Epithelial cell of esophagus (primary cell): ENCODE data around the gene CST2.

- RRBS = no CpG with 5 or more reads among the region's 46 CpGs
These were observed 1.3 kb upstream of the INSM1 start for GRCh38 chr20:20366478-20367153.

DNA sequence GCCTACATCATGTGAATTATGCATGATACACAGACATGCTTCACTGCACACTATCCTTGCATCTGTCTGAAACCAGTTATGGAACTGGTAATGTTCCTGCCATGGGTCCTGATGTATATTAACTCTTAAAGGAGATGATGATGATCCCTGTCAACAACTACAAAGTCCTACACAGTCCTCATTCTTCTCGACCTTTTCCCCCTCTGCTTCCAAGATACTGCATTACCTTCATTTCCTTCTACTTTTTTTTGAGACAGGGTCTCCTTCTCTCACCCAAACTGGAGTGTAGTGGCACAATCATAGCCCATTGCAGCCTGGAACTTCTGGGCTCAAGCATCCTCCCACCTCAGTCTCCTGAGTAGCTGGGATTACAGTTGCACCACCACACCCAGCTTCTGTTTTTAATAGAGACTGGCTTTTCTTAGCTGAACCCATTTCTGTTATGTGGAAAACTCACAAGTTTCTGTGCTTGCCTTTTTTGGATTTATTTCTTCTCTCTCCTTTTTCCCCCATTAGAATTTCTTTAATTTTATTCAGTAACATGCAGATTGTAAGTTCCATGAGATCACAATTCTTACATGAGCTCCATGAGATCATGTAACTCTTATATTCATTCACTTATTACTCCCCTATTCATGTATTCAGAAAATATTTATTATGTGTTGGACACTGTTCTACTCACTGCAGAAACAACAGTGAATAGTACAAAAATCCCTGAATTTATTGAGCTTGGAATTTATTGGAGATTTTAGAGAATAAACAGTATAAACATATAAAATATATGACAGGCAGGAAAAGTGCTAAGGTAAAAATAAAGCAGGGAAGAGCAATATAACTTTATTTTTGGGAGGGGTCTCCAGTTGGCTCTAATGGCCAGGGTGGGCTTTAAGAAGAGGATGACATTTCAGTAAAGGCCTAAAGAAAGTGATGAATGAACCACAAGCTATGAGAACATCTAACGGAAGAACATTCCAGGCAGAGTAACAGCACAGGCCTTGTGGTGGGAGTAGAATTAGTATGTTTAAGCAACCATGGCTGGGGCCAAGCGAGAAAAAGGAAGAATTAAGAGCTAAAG, 105.7 kb downstream of the INSM1 start:
- RRBS = no CpG with 5 or more reads among the region's 3 CpGs

- RRBS = no CpG with 5 or more reads among the region's 4 CpGs
These were observed 31.9 kb upstream of the RALGAPA2 start for GRCh38 chr20:20744349-20744788.

DNA sequence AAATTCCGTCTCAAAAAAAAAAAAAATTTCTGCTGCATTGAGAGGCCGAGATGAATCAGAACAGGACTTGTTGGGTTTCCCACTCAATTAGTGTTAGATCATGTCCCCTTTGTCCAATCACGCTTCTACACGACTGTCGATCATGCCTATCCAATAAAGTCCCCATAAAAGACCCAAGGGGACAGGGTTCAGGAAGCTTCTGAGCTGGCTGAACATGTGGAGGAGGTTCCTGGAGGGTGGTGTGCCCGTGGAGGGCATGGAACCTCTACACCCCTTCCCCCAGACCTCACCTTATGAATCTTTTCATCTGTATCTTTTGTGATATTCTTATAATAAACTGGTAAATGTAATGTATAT, 3.3 kb upstream of the KIZ start:
- RRBS = no CpG with 5 or more reads among the region's 6 CpGs

DNA sequence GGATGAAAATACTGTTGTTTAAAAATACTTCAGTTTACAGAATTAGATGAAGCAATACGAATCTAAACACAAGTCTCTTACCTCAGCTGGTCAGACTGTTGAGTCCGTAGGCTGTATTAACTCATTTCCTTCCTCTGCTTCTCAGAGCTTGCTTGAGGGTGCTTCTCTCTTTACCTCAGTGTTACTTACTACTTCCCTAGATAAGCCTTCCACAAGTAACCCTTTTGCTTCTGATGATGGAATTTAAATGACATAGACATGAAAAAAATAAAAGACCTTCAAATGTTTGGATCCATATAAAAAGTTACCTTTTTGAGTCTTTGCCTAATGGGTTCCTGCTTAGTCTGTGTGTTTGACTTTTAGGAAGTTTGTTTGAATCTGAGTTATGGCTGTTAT, 35.9 kb downstream of the NKX2-4 start:
- RRBS = no CpG with 5 or more reads among the region's 2 CpGs

DNA sequence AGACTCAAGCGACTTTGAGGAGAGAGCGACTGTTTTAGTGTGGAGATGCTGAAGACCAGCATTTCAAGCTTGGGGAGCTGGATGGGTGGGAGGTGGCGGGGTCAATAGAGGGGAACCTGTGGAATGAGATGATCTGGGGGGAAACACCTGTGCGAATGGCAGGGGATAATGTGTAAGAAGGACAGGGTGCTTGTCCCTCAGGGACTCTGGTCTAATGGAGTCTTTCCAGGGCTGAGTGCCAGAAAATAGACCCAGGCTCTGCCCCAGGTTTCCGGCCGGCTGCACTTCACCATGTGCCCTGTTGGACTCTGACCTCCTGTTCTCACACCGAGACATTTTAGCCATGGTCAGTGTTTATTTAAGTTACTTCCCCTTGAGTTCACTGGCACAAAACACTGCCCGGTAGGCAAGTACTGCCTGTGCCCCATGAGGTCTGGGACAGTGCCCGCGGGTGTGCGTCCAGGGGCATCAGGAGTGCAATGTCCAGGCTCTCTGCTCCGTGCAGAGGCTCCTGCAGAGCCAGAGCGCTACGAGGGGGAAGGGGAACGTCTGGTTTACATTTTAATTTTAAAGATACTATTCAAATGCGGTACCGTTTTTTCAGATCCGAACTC, 50.5 kb upstream of the NKX2-2 start:
- RRBS = no CpG with 5 or more reads among the region's 18 CpGs

DNA sequence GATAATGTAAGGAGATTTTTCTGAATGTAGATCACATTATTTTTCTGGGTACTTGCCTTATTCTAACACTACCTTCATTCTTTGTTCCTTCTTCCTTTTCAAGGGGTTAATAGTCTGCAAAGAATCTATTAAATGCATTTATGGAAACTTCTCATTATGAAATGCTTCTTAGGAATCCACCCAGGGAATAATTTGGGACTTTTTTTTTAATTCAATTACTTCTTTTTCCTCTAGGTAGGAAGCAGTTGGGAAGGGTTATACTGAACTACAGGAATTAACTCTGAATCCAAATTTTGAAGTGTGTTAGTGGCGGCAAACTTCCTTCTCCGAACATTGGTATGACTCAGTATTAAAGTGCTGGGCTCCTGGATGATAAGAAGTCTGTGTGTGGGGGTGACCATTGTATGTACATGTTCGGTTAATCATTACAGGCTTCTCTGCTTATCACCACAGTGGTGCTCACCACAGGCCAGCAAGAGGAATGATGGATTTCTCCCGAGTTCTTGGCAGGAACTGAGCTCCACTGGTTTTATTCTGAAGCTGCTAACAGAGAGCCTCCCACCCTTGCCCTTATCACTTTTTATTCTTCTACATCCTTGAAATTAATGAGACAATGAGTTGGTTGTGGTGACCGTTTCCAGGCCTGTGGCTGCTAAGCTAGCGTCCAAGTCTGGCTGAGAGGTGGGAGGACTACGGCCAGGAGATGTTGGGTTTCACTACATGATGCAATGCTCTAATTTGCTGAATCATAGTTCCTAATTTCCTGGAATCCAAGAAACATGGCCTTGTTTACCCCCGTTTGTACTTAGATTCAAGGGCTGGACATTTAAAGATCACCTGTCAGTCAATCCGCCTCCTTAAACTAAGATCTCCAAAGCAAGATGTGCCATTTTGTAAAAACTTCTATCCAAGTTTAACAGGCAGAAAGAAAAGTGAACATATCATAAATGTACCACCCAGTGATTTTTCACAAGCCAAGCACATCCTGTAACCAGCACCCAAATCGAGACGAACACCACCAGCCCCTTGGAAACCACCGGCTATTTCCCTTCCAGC, 172.7 kb downstream of the FOXA2 start:
- RRBS = no CpG with 5 or more reads among the region's 12 CpGs

- RRBS = no CpG with 5 or more reads among the region's 2 CpGs
These were observed 13.4 kb downstream of the FOXA2 start for GRCh38 chr20:22570931-22571354.

DNA sequence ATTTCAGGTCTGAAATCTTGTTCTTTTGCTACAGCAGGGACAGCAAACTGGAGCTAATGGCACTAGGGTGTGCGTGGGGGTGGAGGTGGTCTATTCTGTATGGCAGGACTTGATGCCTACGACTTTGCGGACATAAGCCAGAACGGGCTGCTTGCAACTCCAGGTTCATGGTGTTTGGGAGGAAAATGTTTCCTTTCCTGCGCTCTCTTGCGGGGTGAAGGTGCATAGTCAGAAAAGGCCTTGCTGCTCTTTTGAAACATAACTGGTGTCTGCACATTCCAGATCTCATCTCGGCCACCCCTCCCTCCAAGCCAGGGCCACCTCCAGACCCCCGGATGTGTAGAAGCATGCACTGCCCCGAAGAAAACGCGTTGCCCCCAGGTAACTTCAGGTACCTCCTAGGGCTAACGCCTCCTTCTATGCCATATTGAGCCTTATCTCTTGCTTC, 8.1 kb downstream of the FOXA2 start:
- RRBS = no CpG with 5 or more reads among the region's 12 CpGs

DNA sequence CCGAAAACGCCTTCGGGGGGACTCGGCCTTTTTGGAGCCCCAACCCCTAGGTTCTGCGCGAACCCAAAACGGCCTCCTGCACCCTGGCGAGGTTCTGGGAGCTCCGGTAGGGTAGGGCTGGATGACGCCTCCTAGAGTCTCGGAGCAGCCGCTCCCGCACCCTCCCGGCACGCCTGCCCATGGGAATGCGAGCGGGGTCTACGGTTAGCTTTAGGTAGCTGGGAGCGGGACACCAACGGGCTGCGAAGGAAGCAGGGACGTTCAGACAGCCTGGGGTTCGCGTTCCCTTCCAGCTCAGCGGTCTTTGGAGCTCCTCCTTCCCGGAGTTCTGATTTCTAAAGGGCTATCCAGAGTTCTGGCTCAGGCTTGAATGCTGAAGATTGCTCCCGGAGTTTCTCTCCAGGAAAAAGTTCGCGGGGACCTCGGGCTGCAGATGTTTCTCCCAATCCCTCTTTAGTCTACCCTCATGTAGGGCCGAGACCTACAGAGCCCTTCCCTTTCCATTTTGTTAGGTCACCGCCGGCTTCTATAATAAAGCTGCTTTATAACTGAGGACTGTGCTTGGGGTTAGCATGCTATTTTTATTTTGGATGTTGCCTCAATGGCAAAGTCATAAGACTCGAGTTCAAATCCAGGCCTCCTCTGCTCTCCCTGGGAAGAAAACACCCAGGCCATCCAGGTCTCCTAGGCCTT, 2.7 kb upstream of the FOXA2 start:
- RRBS = 12% methylated on average over 8 of the region's 34 CpGs

- RRBS = no CpG with 5 or more reads among the region's 4 CpGs
These were observed 211.3 kb upstream of the FOXA2 start for GRCh38 chr20:22795639-22796041.

DNA sequence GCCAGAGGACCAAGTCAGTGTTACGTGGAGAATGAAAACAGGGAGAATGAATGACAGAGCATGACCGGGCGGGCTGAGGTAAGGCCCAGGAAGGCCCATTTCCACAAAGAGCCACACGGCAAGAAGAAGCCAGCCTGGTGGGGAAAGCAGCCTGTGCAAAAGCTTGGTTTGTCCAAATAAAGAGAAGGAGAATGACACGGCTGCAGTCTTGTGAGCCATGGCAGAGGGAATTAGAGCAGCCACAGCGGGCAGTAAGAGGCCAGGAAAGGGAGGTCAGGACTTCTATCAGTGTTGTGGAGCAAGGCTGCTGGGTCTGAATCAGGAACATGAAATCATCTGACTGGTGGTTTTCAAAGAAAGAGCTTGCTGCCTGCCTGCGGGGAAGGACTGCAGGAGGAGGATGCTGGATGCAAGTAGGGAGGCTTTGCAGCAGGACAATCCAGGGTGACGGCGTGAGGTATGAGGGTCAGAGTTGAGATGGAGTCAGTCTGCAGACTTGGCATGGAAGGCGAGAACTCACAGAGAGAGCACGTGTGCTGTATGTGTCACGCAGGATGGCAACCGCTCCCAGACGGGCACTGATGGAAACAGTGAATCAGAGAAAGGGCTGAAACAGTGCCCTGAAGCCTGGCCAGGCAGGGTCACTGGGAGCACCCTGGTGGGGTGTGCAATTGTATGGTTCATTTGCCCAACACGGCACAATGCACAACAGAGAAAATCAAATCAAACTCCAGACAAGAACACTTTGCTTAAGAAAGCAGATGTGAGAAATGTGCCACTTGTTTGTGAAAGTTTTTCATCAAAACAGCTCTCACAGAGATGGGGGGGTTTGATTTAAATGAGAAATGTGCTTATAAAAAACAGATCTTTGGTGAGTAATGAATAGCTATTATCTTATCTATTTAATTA, 59.2 kb upstream of the CD93 start:
- RRBS = no CpG with 5 or more reads among the region's 15 CpGs

- RRBS = no CpG with 5 or more reads among the region's 13 CpGs
These were observed 2.8 kb downstream of the GZF1 start for GRCh38 chr20:23364658-23365375.

DNA sequence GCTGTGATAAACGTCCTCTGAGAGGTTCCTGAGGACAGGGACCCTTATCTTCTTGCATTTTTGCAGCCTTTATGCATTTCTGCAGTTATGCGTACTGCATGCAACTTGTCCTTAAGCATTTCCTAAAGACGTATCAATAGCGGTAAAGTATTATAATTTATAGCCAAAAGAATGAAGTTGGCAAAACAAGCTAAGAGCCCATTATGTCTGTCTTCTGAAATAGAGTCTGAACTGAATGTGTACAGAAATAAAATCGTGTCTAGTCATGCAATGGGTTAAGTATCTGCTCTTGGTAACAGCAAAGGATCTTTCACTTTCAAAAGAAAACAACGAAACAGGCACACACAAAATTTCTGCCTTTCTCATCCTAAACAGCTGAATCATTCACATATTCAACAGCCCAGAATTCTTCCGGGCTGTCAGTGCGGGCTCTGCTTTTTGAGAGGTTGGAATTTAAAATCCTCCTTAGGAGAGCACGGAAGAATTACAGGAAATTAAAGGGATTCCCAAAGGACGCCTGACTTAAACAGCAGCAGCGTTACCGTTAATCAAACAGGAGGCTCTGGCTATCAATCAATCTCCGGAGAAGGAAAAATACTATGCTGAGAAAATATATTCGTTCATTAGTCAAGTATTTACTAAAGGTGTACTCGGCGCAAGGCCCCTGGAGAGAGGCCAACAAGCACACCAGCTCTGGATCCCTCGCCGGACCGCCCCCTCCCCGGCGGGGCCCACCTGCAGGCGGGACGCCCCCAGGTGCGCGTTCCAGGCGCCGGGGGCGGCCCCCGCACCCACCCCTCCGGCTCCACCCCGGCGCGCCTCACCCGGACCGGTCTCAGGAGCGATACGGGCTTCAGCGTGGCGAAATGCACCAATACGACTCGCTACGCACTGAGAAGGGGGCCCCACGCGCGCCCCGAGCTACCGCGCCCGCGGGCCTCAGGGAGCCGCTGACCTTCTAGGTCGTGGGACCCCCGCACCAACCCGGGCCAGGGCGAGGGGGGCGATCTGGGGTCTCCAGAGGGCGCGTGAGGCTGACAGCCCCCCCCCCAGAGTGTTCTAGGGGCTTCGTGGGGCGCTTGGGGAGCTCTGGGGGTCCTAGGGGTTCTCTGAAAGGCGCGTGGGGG, 1.2 kb downstream of the NAPB start:
- RRBS = 2% methylated on average over 8 of the region's 62 CpGs

GRCh38 chr20:23436640-23437140, 2.8 kb upstream of the CSTL1 start:
- RRBS = no CpG with 5 or more reads among the region's 5 CpGs

- RRBS = no CpG with 5 or more reads among the region's 2 CpGs
These were observed 224 bp downstream of the CST8 start for GRCh38 chr20:23491238-23491444.

GRCh38 chr20:23626302-23626639, 11.5 kb downstream of the CST3 start:
- RRBS = no CpG with 5 or more reads among the region's 3 CpGs

DNA sequence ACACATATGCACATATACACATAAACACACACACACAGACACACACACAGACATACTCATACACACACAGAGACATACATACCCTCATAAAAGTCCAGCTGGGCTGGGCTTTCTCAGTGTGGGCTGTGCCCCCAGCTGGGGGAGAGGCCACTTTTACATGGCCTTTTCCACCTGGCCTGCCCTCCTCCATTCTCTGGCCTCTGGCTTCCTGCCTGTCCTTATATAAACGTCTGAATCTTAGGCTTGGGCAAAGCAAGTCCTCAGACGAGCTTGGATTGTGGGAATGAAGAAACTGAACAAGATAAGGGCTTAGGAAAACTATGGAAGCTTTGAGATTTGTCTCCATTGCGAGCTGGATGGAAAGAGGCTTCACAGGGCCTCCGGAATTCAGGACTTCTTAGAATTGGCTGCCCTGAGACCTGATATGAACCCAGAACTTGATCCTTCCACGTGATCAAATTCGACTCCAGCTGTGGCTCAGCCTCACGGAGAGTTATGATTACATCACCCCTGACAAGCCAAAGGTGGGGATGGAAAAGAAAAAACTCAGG, 22.5 kb upstream of the CST3 start:
- RRBS = no CpG with 5 or more reads among the region's 7 CpGs

GRCh38 chr20:23826641-23826840, at the start of gene CST2:
Gene CST2, minus strand, starts transcription at chr20:23826729.
- RRBS = no CpG with 5 or more reads among the region's 2 CpGs